Penis (tissue), 1 donor: ENCODE measurements around the genes C6orf62, TRIM38 and H1-1.

DNA sequence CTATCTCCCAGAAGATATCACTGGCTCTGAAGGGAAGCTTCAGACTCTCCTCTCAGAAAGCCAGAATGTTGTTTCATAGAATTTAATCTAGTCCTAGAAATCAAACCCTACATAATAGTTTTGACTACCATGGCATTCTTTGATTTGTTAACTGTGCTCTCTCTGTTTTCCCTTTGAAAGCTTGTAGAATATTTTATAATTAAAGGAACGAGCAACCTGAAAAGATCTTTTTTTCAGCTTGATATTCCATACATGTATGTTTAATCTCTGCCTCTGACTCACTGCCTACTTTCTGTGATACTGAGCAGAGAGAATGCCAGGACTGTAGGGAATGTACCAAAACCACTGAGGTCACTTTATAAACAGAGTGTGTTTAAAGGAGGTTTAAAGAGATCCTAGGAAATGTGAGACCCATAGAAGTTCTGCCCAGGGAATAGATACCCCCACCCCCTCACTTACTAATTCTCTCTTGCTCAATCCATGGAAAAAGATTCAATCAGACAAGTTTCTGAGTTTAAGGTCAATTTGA is 311.6 kb downstream of the HDGFL1 start:
- PRO-cap, result no peak

DNA sequence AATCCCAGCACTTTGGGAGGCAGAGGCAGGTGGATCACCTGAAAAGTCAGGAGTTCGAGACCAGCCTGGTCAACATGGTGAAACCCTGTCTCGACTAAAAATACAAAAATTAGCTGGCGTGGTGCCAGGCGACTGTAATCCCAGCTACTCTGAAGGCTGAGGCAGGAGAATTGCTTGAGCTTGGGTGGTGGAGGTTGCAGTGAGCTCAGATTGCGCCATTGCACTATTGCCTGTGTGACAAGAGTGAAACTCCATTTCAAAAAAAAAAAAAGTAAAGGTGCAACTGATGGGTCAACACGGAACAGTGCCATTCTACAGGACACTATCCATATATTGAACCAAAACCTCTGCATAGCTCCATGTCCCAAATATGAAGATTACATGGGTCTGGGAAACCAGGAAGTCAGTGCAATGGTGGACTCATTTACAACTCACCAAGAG is 673.3 kb downstream of the HDGFL1 start:
- PRO-cap, result no peak

DNA sequence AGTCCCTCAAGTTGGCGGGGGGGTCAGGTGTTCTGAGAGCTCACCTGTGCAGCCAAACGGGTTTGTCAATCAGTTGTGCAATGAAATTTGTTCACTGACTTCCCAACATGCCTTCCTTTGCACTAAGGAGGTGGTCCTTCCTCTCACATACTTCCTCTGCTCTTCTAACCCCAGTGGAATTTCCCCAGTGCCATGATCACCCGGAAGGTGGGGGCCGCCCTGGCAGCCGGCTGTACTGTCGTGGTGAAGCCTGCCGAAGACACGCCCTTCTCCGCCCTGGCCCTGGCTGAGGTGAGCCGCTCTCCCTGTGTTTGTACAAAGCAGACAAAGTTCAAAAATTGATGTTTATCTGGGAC is 9.9 kb downstream of the ALDH5A1 start:
- PRO-cap, result no peak

DNA sequence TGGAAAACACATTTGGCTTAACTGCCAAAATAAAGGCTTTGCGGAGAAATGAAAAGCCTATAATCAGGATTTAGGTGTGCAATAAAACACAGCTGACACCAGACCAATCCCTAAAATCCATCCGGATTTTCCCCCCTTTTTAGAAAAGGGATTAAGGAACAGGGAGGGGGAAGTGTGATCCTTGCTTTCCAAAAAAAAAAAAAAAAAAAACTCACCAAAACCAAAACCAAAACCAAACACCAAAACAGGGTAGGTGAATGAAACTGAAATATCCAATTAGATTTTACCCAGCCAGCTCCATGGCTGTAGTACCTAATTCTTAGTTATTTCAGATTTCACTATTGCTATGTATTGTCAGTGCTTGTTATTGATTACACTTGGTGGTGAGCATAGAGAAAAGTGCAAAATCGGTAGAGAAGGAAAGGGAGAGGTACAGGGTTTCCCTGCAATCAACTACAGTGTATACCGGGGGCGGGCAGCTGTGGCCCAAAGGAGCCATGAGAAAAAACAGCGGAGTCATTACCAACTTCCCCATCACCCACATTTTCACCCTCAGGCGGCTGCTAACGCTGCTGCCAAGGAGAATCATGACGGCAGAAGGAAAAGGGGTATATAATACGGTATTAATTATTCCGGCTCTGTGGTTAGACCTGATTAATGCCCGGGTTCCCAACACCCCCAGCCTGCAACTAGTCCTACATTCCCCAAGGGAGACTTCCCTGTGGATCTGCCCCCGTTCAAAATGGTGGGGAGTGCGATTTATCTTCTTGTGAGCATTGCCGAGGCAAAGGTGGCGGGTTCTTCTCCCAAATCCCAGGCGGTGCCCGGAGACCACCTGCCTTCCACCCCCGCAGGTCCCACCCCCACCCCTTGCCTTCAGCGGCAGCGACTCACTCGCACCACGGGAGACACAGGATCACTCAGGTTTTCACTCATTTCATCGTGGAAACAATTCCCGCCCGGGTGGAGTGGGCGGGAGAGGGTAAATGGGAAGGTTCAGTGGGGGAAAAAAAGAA is at the start of gene C6orf62:
C6orf62 (minus strand) TSS at position 189 of the 1,016 bp plus-strand sequence.
- PRO-cap, result bidirectional peak, plus-strand start at position 543 of the sequence, minus-strand start at position 511 of the sequence; bidirectional peak, plus-strand start at position 893 of the sequence, minus-strand start at position 600 of the sequence

GRCh38 chr6:24907846-24908552 is 27.8 kb downstream of the RIPOR2 start:
- PRO-cap, result no peak

DNA sequence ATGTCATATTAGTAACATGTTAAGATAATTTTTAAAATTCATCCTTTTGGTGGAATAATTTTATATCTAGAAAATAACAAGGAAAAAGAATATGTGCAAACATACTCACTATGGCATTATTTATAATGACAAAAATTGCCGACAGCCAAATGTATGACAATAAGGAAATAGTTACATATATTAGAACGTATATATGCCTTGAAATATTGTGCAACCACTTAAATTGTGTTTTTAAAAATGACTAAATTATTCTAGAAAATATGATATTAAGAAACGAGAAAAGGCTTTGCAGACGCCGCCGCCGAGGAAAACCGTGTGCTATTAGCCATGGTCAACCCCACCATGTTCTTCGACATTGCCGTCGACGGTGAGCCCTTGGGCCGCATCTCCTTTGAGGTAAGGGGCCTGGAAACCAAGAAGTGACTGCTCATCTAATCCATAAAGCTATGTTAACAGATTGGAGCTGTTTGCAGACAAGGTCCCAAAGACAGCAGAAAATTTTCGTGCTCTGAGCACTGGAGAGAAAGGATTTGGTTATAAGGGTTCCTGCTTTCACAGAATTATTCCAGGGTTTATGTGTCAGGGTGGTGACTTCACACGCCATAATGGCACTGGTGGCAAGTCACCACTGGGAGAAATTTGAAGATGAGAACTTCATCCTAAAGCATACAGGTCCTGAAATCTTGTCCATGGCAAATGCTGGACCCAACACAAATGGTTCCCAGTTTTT is 40.5 kb upstream of the RIPOR2 start:
- PRO-cap, result no peak

DNA sequence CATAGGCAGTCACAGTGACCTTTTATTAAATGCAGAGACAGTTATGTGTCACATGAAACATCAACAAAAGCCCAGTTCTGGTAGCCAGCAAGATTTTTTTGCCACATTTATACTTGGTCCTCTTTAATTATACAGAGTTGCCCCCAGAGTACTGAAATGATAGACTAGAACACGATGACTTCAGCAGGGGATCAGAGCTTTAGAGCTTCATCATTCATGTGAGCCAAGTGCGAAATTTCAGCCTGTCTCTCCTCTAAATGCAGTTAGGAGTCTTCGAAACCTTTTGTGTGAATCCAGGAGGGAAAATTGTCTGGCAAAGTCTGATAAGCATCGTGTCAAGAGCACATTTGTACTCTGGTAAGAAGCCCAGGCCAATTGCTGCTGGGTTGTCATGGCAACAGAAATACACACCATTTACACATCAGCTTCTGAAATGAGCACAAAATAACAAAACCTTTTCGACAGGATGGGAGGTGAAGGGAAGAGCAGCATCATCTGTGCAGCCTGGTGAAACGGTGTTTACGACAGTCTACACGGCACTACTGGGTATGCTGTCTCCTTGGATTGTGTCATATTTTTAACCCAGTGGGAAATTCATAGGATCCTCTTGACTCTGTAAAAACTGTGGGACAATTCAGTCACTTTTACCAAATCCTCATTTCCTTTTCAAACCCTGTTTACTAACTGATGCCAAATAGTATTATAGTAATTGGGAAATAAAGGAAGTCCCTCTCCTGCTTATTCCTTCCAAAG is 79.4 kb upstream of the RIPOR2 start:
- PRO-cap, result no peak

DNA sequence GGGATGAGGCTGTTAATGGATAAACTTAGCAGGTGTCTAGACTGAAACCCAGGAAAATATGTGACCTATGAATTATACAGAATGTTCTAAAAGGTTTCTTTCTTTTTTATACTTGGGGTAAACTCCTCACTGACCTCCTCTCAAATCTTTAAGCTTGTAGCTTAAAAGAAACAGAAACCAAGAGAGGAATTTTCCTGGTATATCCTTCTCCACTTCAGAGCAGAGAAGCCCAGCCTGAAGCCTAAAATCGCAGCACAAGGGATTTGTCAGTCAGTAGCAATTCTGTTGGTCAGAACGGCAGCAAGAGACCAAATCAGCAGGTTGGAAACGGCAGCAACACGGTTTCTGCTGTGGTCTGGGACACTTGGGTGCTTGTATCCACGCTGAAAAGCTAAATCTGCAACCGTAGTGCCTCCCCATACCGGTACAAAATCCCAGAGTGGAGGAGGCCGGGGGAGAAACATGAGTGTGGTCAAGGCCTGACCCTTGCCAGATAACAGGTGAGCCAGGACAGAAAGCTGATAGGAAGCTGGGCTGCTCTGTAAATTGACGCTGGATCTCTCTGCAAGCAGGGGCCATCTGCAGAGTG is 99.5 kb upstream of the RIPOR2 start:
- PRO-cap, result no peak

GRCh38 chr6:25083676-25084301 is 148.0 kb upstream of the RIPOR2 start:
- PRO-cap, result no peak

GRCh38 chr6:25121900-25122462 is 157.2 kb upstream of the CARMIL1 start:
- PRO-cap, result no peak

DNA sequence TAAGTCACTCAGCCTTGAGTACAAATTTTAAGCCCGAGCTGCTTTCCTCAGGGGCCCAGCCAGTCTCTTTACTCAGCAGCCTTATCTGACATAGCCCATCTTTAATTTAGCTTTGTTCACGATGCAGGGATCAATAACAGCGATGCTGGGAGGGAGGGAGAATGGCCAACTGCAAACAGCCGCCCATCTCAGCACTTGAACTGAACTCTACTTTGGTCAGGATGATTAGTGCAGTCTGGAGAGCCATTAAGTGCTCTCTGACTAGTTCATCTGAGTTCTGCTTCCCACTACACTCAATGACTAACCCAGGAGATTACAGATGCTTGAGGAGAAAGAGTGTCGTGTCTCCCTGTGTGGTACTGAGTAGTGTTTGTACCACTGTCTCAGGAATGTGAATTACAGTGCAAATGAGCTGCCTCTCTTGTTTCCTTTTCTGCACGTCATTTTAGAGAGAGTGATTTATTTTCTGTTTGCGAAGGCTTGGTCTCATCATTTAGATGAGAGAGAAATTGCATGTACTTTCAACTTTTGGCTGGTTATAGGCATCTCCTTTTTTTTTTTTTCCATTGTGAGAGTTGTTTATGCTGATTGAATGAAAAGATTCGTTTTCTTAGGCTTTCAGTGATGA is 23.5 kb downstream of the CARMIL1 start:
- PRO-cap, result no peak

- PRO-cap, result no peak
These were observed 127.3 kb upstream of the SCGN start for GRCh38 chr6:25524623-25525139.

DNA sequence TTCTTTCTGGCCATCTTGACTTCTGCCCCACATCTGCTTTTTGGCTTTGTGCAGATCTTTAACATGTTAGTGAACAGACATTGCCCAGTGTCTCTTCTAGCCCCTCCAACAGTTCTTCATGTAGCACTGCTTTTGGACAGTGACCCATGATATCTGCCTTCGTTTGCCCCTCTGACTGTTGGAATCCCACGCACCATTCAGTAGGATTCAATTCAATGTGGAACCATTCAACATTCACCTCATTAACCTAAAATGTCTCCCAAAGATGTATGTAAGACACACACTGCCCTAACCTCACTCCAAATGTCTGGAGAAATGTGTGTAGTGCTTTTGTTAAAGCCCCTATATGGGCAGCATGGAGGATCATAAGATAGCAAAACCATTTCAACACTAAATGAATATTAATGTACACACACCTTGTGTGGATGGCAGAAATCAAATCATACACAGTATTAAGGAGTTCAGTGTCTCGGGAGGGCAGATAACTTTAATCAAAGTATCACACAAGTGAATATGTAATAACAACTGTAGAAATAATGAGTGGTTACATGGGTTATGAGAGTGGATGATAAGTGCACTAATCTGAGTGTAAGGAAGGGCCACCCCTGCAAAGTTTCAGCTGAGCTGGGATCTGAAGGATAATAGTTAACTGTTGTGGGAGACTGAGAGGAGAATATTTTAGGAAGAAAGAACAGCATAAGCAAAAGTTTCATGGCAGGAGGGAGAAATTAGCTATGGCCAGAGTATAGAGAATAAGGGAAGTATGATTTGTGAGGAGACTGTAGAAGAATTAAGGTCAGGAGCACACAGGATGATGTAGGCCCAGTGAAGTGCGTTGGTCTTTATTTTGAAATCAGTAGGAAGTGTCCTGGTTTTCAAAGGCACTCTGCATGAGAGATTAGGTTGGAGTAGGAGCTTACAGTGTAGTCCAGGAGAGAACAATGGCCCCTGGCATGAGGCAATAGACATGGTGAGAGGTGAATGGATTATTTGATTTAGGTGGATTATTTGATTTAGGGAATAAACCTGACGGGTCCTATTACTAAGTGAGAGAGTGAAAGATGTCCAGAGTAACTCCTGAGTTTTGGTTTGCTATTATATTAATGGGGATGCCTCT is 25.6 kb downstream of the SLC17A4 start:
- PRO-cap, result no peak

- PRO-cap, result no peak
These were observed 27.4 kb downstream of the SLC17A4 start for GRCh38 chr6:25781881-25782445.

DNA sequence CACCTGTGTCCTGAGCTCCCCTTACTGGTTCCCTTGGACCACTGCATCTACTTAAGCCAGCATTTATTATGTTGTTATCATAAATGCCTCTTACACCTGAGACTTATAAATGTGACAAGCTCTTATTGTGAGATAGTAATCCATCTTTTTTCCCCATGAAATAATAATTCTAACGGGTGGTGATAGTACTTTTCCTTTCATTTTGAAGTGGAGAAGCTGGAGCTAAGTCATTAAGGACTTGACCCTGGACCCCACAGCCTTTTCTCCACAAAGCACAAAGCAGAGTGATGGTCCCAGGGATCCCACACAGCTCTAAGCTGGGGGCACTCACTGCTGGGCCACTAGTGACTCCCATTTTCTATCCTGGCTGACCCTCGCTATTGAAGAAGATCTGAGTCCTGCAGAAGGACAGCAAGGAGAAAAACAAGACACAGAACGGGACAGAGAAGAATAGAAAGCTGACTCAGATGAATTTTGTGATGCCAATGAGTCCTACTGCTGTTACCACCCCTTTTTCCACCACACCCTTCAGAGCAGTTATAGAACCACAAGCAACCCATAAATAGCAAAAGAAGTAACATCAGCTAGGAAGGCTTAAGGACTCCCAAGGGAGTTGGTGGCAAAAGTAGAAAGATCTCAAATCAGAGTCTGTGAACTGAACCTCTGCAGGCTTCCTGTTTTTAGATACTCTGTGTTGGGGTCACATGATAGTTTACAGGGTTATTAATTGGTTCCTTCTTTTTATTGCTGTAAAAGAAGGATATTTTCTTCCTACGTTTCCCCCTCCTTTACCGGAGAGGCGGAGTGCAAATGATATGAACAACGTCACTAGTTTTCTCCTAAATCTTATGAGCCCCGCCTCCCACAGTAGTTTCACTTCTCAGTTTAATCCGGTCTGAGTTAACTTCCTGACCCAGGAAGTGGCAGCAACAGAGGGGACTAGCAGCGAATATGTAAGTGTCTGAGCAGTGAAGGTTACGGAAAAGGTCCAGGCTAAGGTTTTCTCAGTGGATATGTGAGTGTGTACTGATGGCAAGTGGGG is at the start of gene TRIM38:
TRIM38 (plus strand) TSS at position 900 of the 1,042 bp plus-strand sequence.
- PRO-cap, result bidirectional peak, plus-strand start at position 929 of the sequence, minus-strand start at position 657 of the sequence

GRCh38 chr6:26017214-26018190 is at the start of gene H1-1:
H1-1 (minus strand) TSS chr6:26017787.
- PRO-cap, result bidirectional peak, plus-strand start at chr6:26017904, minus-strand start at chr6:26017726

- PRO-cap, result bidirectional peak, plus-strand start at chr6:26055543, minus-strand start at chr6:26055269; unidirectional peak, minus-strand start at chr6:26056036
These were observed 672 bp downstream of the H1-2 start for GRCh38 chr6:26055434-26056162.

- PRO-cap, result no peak
These were observed 1.4 kb downstream of the H2BC4 start for GRCh38 chr6:26122308-26122765.

DNA sequence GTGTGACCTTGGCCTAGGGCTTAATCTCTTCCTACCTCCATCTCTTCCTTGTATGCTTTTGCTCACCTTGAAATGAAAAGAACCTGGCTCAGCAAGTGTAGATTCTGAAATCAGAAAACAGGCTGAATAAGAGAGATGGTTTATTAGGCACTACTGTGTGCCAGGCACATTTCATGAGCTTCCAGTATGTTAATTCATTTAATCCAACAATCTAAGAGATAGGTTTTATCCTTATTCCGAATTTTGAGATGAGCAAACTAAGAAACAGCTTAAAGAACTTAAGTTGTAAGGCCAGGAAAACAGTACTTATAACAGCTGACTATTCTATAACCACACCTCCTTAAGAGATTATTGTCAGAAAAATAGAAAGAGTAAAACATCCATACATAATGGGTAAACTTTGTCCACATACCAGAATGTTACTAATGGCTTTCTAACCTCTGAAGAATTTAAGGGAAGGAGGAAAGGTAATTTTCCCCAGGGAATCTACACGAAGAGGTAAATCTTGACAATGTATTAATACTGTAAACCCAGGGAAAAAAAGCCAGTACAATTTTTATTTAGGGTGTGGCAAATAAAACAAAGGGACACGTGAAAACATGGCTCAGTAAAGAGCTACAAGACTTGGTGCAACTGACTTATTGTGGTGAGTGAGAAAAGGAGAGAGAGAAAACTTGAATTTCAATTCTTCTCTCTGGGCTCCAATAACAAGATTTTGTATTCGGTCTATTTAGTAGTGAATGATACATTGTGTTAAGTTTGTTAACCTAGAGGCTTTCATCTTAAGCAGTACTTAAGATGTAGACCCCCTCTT is 2.9 kb downstream of the H2AC6 start:
- PRO-cap, result no peak

GRCh38 chr6:26166981-26167619 is 9.2 kb downstream of the H2BC5 start:
- PRO-cap, result no peak